ENCODE data around the genes GOLGA8M, ENTREP2 and TJP1.

DNA sequence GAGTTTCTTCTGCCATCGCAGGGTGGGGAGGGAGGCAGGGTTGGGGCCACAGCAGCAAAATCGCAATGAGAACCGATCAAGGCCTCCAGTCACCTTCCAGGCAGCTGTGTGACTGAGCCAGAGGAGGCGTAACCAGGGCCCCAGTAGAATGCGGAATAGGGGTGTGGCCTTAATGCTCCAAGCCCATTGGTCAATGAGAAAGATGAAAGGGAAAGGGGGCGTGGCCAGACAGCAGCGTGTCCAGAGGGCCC is at the start of gene GOLGA8M:
GOLGA8M (minus strand) TSS at position 114 of the 251 bp plus-strand sequence.
- RAMPAGE, long total RNA: no peak
- RRBS: no CpG with 5 or more reads among the region's 7 CpGs

DNA sequence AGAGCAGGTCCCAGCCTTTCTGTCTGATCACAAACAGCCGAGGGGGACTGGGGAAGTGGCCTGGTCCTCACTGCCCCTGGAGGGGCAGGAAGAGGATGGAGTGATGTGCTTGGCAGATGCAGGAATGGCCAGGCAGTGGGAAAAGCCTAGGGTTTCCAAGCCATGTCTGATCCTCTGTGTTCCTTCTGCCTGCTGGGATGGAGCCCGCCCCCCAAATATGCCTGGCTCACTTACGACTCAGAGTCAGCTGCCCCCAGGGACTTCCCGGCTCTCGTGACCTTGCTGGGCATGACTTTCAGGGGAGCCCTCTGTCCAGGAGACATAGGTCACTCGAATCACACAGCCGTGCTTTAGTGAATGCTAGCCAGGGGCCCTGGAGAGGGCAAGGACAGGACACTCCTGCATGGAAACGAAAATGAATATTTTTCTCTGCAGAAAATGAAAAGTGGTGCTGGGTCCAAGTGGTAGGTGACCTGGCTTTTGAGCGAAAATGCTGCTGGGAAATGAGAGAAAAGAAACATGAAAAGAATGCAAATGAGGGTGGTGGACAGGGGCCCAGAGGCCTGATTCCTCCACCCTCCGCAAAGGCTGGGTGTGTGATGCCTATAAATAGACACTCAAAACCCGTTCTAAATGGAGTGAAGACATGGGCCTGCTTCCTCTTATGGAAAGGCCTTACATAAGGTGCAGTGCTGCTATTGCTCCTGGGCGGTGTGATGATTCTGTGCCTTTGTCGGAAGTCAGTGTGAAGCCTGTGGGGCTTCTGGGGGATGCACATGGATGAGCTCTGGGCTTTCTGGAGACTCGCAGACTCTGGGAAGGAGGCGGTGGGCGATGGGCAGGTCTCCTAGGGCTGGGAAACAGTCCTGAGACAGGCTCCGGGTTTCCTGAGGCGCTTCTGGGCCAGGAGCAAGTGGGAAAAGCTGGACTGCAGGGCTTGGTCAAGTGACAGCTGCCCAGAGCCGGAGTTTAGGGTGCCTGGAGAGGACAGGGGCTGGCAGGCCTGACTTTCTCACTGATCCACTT is 107.5 kb downstream of the APBA2 start:
- RAMPAGE, long total RNA: no peak
- RRBS: 72% methylated on average over 3 of the region's 19 CpGs

DNA sequence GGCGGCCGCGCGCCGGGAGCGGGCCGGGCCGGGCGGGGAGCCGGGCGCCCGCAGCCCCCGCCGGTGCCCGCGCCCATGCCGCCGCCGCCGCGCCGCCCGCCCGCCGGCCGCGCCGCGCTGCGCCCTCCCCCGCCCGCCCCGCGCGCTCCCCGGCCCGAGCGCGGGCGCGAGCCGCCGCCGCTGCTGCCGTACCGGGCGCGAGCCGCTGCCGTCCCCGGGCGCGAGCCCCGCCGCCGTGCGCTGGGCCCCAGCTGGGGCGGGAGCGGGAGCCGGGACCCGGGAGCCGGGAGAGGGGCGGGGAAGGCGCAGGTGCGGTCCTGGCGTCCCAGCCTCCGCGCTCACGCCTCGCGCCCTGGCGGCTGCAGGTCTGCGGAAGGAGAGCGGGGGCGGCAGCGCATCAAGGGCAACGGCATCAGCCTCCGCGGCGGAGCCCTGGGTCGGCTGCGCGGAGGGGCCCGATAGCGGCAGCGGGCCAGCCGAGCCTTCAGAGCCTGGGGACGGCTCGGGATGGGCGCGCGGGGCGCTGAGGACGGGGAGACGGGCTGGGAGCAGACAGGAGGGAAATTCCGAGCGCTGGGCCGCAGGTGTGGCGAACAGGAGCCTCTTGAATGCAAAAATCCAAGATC is at the start of gene ENTREP2:
ENTREP2 (minus strand) TSS at position 126 of the 626 bp plus-strand sequence.
- RAMPAGE, long total RNA: no peak
- RRBS: 2% methylated on average over 43 of the region's 99 CpGs

DNA sequence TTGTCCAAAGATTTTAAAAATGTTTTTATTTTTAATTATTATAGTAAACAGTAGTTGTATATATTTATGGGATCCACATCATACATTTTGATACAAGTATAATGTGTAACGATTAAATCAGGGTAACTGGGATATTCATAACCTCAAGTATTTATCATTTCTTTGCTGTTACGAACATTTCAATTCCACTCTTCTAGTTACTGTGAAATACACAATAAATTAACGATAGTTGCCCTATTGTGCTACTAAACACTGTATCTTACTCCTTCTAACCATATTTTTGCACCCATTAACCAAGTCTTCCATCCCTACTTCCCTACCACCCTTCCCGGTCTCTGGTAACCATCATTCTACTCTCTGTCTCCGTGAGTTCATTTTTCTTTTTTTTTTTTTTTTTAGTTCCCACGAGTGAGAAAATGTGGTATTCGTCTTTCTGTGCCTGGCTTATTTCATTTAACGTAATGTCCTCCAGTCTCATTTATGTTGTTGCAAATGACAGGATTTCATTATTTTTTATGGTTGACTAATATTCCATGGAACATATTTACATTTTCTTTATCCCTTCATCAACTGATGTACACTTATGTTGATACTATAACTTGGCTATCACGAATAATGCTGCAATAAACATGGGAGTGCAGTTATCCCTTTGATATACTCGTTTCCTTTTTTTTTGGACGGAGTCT is 31.8 kb downstream of the TJP1 start:
- RAMPAGE, long total RNA: no peak
- RRBS: no CpG with 5 or more reads among the region's 11 CpGs

DNA sequence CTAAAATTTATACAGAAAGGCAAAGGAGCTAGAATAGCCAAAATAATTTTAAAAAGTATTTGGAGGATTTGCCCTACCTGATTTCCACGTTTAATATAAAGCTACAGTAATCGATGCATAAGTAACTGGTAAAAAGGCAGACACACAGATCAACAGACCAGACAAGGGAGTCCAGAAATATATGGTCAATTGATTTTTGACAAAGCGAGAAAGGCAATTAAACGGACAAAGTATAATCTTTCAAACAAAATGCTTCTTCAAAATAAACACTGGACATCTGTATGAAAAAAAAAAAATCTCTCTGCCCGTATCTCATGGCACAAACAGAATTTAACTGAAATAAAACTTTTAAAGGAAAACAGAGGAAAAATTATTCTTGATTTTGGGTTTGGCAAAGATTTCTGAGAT is 25.6 kb downstream of the TJP1 start:
- RAMPAGE, long total RNA: no peak
- RRBS: no CpG with 5 or more reads among the region's 5 CpGs

- RAMPAGE, long total RNA: no peak
- RRBS: 2% methylated on average over 41 of the region's 121 CpGs
Measured at GRCh38 chr15:29821847-29822746, at the start of gene TJP1. Gene TJP1 (minus strand): TSS chr15:29822468.

GRCh38 chr15:29925302-29925812 is 103.1 kb upstream of the TJP1 start:
- RAMPAGE, long total RNA: no peak
- RRBS: no CpG with 5 or more reads among the region's 4 CpGs

GRCh38 chr15:29925813-29926213 is 103.5 kb upstream of the TJP1 start:
- RAMPAGE, long total RNA: no peak
- RRBS: no CpG with 5 or more reads among the region's 1 CpG

- RAMPAGE, long total RNA: no peak
- RRBS: 91% methylated on average over 1 of the region's 8 CpGs
Measured at GRCh38 chr15:29969575-29969973, 113.2 kb upstream of the GOLGA8J start.

GRCh38 chr15:30103427-30104337 is 20.9 kb downstream of the GOLGA8J start:
- RAMPAGE, long total RNA: no peak
- RRBS: no CpG with 5 or more reads among the region's 84 CpGs

DNA sequence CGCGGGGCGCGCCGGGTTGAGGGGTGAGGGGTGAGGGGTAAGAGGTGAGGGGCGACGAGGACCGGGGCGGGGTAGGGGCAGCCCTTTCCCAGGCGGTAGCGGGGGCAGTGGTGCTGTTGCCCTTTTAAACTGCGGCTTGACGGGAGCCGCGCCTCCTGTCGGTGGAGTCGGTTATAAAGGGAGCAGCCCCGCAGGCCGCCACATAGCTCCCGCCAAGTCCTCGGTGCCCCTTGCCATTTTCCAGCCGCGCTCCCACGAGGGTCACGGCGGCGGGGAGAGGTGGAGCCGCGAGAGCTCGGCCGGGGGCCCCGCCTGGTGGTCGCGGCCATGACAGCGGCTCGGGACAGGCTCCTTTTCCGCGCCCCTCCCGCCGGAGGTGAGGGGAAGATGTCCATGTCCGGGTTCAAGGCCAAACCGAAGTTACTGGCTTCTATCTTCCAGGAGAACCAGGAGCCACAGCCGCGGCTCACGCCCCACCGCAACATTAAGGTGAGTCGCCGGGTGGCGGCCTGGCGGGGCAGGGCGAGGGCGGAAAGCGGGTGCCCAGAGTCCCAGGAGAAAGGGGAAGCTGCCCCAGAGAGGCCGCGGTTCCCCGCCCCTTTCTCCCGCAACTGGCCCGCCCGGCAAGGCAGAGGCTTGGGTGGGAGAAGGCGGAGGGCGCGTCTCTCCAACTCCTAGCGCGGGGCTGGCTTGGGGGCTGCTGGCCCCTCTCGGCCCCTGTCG is 20.8 kb downstream of the GOLGA8Q start:
- RAMPAGE, long total RNA: no peak
- RRBS: no CpG with 5 or more reads among the region's 66 CpGs

- RAMPAGE, long total RNA: no peak
- RRBS: no CpG with 5 or more reads among the region's 11 CpGs
Measured at GRCh38 chr15:30922387-30923138, 18.8 kb downstream of the FAN1 start.

- RAMPAGE, long total RNA: no peak
- RRBS: no CpG with 5 or more reads among the region's 9 CpGs
Measured at GRCh38 chr15:30992131-30992371, 623 bp upstream of the MTMR10 start.

DNA sequence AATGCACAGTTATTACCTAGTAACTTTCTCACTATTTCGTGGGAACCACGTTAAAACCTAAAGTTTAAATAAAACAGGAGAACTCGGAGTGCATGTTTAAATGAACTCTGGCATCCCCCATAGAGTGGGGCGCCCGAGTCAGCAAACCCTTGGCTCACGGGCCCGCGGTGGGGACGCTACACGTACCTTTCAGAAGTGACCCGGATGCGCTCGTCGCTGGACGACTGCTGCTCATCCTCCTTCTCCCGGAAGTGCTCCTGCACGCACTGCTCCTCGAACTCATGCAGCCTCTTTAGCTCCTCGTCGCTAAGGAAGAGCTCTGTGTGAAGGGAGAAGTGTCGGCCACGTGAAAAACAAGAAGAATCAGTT is 34.5 kb upstream of the MTMR10 start:
- RAMPAGE, long total RNA: no peak
- RRBS: 97% methylated on average over 6 of the region's 22 CpGs

DNA sequence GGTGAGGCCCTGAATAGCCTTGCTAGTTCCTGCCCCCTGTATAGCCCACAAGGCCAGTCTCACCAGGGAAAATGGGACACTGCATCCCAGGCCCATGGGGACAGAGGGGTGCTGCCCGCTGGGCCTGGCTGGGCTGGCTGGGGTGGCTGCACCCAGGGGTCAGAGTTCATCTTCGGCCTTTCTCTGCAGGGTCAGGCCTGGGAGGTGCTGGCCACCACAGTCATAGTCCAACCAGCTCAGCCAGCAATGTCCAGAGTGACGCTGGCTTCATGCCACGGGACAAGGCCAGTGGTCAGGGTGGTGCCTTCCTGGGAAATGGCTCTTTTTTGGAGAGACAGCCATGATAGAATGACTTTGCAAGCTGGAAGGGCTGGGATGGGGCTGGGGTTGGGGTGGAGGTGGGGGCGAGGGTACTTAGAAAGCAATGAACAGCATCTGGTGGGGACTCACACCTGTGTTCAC is 22.3 kb upstream of the KLF13 start:
- RAMPAGE, long total RNA: no peak
- RRBS: no CpG with 5 or more reads among the region's 5 CpGs

DNA sequence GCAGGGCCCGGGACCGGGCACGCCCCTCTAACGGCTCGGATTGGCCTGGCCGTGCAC is 259 bp upstream of the KLF13 start:
- RAMPAGE, long total RNA: no peak
- RRBS: under 1% methylated on average over 6 of the region's 6 CpGs

- RAMPAGE, long total RNA: no peak
- RRBS: no CpG with 5 or more reads among the region's 6 CpGs
Measured at GRCh38 chr15:31343662-31344106, 17.0 kb downstream of the KLF13 start.

GRCh38 chr15:31352765-31353889 is 26.5 kb downstream of the KLF13 start:
- RAMPAGE, long total RNA: no peak
- RRBS: no CpG with 5 or more reads among the region's 15 CpGs

DNA sequence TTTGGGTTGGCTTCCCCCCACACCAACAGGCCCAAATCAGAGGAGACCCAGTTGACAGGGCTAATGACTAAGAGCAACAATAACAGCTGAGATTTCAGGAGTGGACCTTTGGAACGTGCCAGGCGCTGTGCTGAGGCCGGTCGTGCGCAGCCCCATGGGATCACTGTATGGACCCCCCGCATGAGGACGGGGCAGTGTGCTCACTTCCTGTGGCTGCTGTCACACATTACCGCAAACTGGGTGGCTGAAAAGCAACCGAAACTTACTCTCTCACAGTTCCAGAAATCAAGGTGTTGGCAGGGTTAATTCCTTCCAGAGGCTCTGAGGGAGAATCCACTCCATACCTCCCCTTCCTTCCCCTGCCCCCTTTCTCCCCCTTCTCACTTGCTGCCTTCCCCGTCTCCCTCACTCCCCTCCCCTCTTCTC is 41.0 kb downstream of the KLF13 start:
- RAMPAGE, long total RNA: no peak
- RRBS: no CpG with 5 or more reads among the region's 10 CpGs

DNA sequence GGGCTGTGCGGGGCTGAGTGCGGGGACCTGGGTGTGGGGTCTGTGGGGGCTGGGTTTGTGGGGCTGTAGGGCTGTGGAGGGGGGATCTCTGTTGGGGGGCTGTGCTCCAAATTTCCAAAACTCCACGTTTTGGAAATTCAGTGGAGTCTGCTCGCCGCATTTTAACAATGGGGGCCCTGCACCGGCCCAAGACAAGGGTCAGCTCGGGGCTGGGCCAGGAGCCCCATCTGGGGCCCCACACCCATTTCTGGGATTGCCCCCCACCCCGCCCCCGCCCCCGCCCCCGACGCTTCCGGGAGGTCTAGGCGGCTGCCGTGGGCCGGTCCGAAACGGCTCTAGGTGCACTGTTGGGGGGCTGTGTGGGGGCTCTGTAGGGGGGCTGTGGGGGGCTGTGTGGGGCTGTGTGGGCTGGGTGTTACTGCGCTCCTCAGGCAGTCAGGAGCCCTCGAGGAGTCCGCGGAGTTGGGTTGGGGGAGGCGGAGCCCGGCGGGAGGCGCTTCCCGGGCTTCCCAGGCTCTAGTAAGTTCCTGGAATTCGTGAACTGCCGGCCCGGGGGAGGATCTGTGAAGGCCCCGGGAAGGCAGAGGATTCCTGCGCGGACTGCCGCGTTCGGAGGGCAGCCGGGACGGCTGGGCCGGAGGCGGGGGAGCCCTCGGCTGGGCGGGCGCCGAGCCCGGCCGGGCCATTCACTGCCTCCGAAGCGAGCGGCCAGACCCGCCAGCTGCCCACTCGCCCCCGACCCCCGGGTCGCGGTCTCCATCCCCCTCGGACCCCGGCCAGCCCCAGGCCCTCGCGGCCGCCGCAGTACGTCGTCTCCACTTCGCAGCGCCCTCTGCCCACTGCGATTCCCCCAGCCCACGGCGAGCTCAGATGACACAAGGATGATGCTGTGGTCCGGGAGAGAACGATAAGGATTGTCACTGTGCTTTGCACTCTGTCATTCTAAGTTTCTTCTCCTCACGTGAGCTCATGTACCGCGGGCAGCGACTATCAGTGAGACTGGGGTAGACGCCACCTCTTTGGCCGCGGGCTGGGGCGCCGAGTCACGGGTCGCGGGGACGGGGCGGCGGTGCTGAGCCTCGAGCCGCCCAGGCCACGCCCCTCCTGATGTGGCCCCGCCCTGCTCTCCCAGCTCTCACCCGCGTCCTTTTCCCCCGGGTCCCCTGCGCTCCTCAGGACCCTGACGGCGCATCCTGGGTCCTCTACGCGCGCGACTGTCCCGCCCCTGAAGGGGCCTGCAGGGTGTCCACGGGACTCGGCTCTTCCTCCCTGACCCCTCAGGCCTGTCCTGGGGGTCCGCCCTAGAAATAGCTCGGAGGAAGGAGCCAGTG is 65.2 kb downstream of the KLF13 start:
- RAMPAGE, long total RNA: no peak
- RRBS: 2% methylated on average over 18 of the region's 104 CpGs